Myometrial cell (primary cell): ENCODE measurements around the genes CTNNBIP1, RBP7 and KIF1B.

- RAMPAGE, long total RNA, result no peak
These were observed 19.1 kb upstream of the CLSTN1 start for GRCh38 chr1:9842677-9843382.

DNA sequence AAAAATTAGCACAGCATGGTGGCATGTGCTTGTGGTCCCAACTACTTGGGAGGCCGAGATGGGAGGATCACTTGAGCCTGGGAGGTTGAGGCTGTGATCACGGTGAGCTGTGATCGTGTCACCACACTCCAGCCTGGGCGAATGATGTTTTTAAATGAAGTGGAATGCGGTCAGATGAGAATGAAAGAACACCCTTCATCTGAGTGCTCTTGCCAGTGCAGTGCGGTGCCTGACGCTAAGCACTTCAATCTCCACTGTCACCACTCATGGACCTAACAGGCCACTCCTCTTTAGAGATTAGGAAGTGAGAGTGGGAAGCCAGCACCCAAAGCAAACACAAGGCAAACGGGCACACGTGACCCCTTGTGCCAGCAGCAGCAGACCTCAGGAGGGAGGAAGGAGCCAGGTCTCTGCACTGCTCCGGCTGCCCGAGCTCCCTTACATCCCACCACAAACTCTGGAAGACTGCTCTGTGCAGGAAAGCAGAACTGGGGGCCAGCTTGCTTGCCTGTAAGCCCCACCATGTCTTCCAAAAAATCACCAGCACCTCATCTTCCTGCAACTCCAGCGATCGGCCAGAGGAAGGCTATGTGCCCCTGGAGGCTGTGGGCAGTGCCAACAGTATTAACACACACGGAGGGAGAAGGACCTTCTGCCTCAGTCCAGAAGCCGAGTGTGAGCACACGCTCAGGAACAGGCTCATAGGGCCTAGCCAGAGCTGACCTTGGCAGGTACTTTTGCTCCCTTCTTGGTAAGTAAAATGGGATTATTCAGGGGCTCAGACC is 9.6 kb downstream of the CTNNBIP1 start:
- RAMPAGE, long total RNA, result no peak

DNA sequence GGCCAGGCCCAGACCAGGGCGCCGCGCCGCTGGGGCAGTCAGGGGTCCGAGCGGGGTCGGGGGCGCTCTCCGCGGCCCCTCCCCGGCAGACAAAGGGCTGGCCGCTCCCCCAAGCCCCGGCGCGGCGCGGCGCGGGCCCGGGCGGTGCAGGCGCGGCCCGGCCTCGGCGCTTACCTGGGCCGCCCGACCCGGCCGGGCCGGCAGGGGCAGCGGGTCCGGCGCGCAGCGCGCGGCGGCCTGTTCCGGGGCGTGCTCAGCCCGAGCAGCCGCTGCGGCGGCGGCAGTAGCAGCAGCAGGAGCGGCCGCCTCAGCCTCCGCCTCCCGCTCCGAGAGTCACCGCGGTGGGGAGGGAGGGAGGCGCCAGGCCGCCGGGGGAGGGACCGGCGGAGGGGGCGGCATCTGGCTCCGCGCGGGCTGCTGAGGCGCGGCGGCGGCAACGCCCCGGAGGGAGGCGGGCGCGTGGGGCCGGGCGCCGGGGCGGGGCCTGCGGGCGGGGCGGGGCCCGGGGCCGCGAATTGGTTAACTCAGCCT is at the start of gene CTNNBIP1:
CTNNBIP1 (minus strand) TSS at position 349 of the 531 bp plus-strand sequence.
- RAMPAGE, long total RNA, result no peak

DNA sequence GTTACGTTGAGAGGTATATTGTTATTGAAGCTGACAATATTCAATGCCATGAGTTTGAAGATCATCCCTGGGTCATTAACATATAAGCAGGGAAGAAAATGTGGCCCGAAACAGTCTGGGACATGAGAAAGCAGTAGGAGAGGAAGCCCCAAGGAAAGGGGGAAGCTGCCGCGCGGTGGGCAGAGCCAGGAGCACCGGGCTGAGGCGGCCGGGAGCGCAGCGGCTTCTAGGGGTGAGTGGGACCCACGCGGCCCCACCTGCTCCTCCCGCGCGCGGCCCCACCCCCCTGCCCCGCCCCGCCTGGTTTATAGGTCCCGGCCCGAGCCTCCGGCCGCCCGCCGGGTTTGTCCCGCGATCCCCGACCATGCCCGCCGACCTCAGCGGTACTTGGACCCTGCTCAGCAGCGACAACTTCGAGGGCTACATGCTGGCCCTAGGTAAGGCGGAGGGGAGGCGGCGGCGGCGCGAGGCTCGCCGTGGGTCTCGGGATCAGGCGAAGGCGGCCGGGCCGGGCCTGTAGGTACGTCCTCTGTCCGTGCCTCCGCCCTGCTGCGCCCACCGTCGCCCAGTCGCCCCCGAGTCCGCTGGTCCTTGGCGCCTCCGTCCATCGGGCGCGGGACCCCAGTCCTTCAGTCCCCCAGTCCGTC is at the start of gene RBP7:
RBP7 (plus strand) TSS at position 334 of the 647 bp plus-strand sequence.
- RAMPAGE, long total RNA, result no peak

GRCh38 chr1:10210415-10210914 is at the start of gene KIF1B:
TSS of gene KIF1B (plus strand) at chr1:10210570.
- RAMPAGE, long total RNA, result no peak

GRCh38 chr1:10471791-10472141 is 563 bp downstream of the DFFA start:
- RAMPAGE, long total RNA, result no peak

GRCh38 chr1:10536001-10536884 is 61.5 kb downstream of the PEX14 start:
- RAMPAGE, long total RNA, result no peak

GRCh38 chr1:10661517-10662264 is 134.8 kb downstream of the CASZ1 start:
- RAMPAGE, long total RNA, result no peak

DNA sequence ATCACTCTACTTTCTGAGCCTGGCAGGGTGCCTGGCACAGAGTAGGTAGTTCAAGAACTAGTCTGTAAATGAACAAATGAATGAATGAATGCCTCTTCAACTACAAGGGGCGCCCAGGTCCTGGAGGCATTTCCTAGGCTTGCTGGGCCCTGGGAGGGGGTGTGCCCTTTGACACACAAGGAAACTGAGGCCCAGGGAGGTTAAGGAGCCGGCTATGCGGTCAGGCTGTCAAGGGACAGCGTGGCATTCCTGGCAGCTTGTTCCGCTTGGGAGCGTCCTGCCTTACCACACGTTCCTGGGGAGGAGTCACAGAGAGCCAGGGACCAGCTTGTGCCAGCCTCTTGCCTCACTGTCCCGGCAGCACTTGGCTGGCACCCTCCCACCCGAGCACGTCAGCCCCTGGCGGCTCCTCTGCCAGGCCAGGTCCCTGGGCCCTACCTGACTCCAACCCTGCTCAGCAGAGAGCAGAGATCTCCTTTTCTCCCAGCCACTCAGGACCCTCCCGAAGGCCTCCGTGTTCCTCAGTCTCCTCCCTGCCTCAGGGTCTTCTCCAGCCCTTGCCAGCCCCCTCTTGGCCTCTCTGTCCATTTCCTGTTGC is 130.6 kb downstream of the CASZ1 start:
- RAMPAGE, long total RNA, result no peak

DNA sequence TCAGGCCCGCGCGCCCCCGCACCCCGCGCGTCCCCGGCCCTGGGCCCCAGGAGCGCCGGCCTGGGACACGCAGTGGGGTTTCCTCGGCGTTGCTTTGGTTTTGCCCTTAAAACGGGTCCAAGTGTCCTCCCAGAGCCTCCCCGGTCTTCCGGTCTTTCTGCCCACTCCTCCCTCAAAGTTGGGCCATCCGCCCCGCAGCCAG is 101.3 kb downstream of the CASZ1 start:
- RAMPAGE, long total RNA, result no peak

DNA sequence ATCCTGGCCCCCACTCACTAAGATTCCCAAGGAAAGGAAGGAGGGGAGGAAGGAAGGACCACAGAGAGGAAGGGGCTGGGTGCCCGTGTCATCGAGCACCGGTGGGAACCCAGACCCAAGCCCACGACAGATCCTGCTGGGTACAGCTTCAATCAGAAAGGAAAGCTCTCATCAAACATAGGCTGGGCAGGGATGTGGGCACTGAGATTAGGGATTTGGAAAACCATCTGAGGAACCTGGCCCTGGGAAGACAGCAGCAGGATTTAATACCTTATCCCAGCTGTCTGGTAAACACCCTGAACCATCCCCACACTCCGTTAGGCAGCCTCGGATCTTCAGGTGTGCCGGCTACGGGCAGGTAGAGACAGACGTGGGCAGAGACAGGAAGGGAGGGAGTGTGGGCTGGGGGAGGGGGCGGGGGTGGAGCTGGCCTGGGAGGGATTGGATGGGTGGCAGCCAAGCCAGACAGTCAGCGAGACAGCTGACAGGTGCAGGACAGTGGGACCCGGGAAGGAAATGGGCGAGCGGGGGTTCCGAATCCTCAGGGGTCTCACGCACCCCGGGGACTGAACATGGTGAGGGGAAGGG is 23.4 kb downstream of the CASZ1 start:
- RAMPAGE, long total RNA, result no peak

DNA sequence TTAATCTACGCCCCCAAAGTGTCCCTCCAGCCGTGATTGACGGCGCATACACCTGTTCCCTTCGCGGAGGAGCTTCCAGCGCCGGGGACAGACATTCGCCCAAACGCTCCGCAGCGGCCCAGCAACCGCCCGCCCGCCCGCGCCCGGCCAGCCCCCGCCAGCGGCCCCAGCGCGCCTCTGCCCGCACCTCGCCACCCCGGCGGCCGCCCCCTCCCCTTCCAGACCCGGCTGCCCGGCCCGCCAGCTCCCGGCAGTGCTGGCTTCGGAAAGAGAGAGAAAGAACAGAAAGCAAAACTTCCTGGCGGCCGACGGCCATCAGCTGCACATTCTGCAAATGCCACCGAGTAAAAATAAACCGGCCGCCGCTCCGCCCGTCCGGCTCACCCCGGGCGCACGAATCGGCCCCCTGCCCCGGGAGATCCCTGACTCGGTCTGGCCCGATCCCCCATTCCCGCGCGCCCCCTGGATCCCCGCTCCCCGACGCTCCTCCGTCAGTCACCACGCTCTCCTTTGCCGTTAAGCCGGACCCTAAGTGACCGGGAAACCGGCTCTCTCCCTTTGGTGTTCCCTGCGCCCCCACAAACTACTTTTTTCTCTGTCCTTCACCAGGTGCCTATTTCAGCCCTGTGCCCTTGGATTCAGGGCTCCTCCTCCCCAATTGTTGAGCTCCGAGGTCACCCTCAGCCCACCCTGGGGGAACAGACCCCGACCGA is 1.5 kb downstream of the CASZ1 start:
- RAMPAGE, long total RNA, result no peak

DNA sequence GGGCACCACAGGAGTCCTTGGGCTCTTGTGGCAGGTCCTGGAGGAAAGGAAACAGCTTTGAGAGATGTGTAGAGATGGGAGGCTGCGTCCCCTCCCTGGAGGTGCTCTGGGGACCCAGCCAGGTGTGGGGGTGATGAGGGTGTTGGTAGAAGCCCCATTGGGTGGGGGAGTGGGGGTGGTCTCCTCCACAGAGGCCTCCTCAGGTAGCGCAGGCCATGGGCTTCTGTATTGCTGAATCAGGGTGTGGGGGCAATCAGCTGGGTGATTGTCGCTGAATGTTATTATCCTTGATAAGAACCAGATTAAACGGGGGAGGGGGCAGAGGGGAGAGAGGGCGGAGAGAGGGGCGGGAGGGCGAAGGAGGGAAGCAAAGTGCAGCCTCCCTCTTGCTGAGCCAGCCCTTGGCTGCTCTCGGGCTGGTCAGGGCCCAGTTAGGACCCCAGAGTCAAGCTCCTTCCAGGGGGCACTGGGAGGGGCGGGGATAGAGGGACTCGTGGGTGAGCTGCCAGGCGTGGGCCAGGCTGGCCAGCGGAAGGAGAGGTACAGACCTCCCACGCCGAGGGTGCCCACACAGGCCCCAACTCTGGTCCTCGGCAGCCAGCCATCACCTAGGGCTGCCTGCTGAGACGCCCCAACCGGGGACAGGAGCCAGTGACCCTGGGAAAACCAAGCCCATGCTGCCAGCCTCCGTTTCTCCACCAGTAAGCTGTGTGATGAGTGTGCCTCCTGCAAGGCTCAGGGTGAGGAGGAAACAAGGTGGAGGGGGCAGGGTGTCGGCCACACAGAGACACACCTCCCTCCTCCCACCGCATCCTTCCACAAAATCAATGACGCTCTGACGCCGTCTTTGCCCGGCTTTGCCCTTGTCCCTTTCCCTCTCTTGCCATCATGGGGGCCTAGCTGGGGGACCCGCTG is 23.2 kb upstream of the CASZ1 start:
- RAMPAGE, long total RNA, result no peak

GRCh38 chr1:11026509-11027127 is 14.2 kb downstream of the TARDBP start:
- RAMPAGE, long total RNA, result no peak

- RAMPAGE, long total RNA, result no peak
These were observed 31.8 kb upstream of the ANGPTL7 start for GRCh38 chr1:11157415-11157755.

DNA sequence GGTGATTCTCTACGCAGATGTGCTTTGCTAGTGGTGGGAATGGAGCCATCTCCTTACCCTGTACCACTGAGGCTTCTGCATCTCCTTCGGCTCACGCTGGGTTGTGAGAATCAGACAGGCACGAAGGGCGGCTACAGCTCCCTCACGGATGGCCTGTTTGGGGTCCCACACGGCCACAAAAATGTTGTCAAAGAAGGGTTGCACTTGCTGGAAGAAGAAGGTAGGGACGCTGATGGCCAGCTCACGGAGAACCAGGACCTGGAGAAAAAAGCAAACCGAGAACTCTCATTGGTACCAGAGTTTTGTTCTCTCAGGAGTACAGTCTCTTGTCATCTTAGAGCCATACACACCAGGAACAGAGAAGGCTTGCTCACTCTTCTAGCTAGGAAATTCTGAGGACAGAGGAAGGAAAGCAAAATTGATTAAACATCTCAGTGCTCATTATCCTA is 6.4 kb downstream of the MTOR start:
- RAMPAGE, long total RNA, result no peak

DNA sequence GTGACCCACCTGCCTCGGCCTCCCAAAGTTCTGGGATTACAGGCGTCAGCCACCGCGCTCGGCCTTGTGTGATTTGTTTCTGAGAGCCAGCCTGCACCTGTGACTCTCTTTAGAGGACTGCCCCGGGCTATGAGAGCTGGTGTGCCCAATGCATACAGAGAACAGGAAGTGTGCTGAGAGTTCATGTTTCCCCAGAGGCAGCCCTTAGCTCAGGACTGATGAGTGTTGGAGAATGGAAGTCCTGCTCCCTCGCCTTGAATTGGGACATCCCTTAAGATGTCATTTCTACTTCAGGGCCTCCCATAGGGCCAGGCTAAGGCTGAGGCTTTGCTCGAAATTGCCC is 79.8 kb downstream of the UBIAD1 start:
- RAMPAGE, long total RNA, result no peak

DNA sequence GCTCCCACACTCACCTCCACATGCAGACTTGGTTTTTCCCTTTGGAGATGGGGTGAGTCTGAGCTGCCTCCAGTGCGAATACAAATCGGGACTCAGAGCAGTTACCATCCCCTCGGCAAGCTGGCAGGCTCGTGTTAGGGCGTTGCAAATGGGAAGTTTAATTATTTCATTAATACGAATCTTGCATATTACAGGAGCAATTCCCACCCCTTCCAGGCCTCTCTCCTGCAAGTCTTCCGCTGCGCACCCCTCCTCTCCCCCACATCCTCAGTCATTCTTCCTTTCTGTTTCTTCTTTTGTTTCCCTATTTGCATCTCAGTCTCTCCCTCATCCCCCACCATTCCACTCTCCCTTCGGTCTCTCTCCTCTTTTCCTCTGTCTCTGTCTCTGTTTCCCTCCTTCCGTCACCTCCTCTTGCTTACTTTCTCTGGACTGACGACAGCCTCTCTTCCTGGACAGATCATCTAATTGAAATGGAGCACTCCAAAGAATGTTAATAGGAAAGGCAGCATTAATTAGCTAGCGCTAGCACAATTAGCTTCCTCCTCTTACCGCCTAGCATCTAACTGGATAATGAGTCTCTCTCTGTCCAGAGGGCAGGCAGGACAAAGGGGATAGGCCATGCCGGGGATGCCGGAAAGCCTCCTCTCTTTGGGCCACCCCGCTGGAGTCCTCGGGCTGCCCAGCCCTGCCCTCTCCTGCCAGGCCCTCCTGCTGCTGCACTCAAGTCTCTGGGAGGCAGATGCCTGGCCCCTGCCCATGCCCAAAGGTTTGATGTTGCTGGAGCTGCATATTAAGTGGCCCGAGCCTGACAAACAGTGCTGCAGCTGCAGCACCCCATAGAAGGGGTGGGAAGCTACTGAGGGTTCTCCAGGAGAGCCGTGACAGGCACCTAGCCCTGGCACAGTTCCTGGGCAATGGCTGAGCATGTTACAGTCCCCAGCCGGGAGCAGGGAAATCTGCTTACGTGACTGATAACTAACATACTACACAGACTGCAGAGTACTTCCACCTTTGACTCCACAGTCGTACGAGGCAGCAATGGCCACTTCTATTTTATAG is 20.7 kb downstream of the DISP3 start:
- RAMPAGE, long total RNA, result no peak

DNA sequence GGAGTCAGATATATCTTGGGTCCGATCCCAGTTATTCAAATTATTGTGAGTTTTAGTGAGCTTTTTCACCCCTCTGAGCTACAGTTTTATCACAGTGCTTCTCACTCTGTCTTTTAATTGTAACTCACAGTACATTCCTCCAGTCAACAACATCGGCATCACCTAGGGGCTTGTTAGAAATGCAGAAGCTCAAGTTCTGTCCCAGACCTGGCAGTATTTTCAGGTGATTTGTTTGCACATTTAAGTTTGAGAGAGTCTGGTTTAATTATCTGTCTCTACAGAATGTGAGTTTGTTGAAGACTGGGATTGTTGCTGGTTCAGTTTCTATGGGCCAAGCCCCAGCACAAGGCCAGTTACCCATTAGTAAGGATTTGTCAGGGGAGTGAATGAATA is 26.0 kb downstream of the DISP3 start:
- RAMPAGE, long total RNA, result no peak

DNA sequence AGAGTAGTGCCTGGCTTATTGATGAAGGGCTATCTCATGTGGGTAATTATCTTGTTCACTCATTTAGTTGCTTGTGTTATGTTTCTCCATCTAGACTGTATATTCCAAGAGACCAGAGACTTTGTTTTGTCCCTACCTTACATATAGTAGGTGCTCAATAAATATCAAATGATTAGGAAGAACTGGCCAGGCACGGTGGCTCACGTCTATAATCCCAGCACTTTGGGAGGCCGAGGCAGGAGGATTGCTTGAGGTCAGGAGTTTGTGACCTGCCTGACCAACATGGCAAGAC is 9.0 kb downstream of the FBXO2 start:
- RAMPAGE, long total RNA, result no peak